Karpas-422 (cell line): ENCODE measurements around the gene PSMD11.

DNA sequence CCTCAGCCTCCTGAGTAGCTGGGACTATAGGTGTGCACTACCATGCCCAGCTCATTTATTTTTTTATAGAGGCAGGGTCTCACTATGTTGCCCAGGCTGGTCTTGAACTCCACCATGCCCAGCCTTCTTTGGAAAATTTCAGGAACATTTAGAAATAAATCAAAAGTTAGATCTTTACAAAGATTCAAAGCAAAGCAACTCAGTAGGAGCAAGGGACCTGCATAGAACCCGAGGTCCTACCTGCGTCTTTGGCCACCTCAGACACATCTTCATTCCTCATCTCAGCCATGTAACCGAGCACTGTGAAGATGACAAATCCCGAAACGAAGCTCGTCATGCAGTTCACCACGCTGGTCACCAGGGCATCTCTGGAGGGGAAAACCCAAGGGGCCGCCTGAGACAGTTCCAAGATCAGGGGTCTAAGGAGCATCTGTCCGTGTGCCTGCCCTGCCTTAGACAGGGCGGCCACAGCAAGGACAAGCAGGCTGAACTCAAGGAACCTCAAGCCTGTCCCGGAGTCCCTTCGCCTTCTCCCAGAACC is 22.9 kb downstream of the SLC6A4 start:
- PRO-cap: no peak
- RAMPAGE, long total RNA: no peak

- PRO-cap: no peak
- RAMPAGE, long total RNA: no peak
Measured at GRCh38 chr17:30336766-30337105, 2.9 kb upstream of the TMIGD1 start.

GRCh38 chr17:30340781-30341504 is 7.1 kb upstream of the TMIGD1 start:
- PRO-cap: no peak
- RAMPAGE, long total RNA: no peak

DNA sequence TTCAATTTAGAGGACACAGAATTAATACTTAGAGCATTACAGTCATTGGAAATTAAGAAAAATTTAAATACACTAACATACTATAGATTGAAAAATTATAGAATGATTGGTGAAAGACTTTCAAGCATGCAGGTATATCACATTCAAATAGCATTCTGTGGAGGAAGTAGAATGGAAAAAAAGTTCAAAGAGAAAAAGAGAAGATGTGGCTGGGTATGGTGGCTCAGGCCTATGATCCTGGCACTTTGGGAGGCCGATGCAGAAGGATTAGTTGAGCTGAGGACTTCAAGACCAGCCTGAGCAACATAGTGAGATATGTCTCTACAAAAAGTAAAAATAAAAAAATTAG is 18.5 kb downstream of the CPD start:
- PRO-cap: no peak
- RAMPAGE, long total RNA: no peak

GRCh38 chr17:30424171-30424683 is 45.5 kb downstream of the CPD start:
- PRO-cap: no peak
- RAMPAGE, long total RNA: no peak

GRCh38 chr17:30461774-30462278 is 15.4 kb upstream of the GOSR1 start:
- PRO-cap: no peak
- RAMPAGE, long total RNA: no peak

DNA sequence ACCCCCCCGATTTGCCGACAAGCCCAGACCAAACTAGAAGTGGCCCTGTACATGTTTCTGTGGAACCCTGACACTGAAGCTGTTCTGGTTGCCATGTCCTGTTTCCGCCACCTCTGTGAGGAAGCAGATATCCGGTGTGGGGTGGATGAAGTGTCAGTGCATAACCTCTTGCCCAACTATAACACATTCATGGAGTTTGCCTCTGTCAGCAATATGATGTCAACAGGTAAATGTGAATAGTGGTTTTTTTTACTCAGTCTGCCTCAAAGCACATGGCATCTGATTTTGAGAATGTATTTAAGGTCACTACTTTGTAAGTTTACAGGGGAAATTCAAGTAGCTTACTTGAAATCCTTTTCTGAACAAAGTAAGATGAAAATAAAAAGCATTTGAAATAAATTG is 70.6 kb downstream of the OMG start:
- PRO-cap: no peak
- RAMPAGE, long total RNA: no peak

DNA sequence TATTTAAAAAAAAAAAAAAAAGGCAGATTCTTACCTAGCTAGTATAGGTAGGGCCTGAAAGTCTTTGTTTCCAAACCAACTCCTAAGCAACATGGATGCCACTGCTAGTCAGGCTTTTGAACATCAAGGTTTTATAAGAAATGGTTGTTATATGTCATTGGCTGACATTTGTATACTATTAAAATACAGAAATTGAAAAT is 1.2 kb downstream of the EVI2A start:
- PRO-cap: no peak
- RAMPAGE, long total RNA: no peak

- PRO-cap: no peak
- RAMPAGE, long total RNA: no peak
Measured at GRCh38 chr17:31486539-31486997, 95.1 kb downstream of the RAB11FIP4 start.

- PRO-cap: no peak
- RAMPAGE, long total RNA: no peak
Measured at GRCh38 chr17:31523244-31524263, 132.1 kb downstream of the RAB11FIP4 start.

GRCh38 chr17:31858093-31859092 is 651 bp downstream of the COPRS start:
- PRO-cap: no peak
- RAMPAGE, long total RNA: no peak

- PRO-cap: bidirectional peak, plus-strand start at chr17:31937018, minus-strand start at chr17:31936781
- RAMPAGE, long total RNA: no peak
Measured at GRCh38 chr17:31936401-31936816, 398 bp upstream of the SUZ12 start.

GRCh38 chr17:31994247-31995187 is 12.7 kb upstream of the LRRC37B start:
- PRO-cap: no peak
- RAMPAGE, long total RNA: no peak

GRCh38 chr17:31998500-31999082 is 8.6 kb upstream of the LRRC37B start:
- PRO-cap: no peak
- RAMPAGE, long total RNA: no peak

GRCh38 chr17:32443932-32444875 is at the start of gene PSMD11:
Gene PSMD11 (plus strand): TSS chr17:32444510.
- PRO-cap: unidirectional peak, plus-strand start at chr17:32444501
- RAMPAGE, long total RNA: start-site peak on the plus strand at chr17:32444474-32444502, 108 and 164 reads in 2 replicates

DNA sequence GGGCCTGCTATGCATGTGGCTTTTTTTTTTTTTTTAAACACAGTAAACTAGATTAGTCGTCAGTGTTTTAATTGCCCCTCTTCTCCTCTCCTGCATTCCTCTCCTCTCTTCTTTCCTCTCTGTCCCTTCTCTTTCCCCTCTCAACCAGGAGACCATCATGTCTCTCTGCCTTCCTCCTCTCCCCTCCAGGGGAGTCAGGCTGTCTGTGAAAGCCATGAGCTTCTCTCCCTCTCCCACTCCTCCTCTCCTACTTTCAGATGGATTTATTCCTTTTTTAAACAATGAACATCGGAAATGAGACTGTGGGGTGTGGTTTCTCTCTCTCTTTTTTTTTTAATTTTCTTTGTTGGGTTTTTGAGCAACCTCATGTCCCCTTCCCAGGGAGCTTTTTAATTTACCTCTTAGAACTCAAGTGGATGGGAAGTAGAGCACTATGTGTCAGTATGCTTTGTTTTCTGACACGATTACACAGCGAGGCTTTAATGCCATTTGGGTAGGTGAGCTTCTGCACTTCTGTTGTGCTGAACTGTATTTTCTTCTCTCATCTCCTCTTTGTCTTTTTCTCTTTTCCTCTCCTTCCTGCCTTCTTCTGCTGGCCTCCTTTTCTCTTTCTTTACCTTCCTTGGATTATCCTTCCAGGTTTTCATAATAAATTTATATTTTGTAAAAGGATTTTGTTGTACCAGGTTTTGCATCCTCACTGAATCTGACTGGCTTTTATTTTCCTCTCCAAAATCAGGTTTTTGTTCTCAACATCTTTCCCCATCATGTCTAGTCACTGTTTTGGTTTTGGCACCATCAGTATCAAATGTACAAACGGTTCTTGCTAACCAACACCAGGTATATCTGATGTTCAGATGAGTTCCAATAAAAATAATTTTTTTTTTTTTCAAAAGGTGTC is 5.1 kb upstream of the CDK5R1 start:
- PRO-cap: no peak
- RAMPAGE, long total RNA: no peak

DNA sequence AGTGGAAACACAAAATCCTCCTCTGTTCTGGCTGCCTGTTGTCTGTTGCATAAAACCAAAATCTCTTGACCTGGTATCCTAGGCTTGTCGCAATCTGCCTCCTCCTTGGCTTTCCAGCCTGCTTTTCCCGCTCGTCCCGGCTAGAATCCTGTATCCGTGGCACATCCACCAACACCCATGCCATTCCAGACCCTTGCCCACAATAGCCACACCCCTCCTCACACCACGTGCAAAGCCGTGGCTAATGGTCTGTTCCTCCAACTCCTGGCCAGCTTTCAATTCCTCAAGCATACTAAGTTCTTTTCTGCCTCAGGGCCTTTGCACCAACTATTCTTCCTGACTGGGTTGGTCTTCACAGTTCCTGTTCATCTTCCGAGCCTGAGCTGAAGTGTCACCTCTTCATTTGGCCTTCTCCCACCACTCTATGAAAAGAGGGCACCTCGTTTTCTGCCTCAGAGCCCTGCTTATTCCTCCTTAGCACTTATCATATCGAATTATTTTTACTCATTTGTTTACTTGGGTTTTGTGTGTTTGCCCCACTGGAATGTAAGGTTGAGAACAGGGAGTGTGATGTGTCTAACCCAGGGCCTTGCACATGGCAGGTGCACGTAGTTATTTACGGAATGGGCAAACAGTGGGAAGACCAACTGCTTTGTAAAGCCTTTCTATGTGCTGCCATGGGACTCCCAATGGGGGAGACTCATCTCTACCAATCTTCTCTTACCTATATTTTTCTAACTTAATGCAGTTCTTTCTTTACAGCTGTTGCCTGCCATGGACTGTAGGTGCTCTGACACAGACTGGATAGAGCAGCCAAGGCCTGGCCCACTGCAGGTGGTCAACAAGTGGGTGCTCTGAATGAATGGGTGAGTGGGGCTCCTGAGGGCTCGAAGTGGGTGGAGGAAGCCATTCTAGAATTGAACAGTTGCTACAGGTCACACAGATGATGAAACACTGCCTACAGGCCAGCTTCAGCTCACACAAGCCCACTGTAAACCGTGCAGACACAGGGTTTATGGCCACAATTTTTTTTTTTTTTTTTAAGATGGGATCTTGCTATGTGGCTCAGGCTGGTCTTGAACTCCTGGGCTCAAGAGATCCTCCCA is 69.1 kb downstream of the CDK5R1 start:
- PRO-cap: no peak
- RAMPAGE, long total RNA: no peak

GRCh38 chr17:32596497-32597433 is 110.0 kb downstream of the CDK5R1 start:
- PRO-cap: no peak
- RAMPAGE, long total RNA: no peak

GRCh38 chr17:32780294-32781065 is 96.4 kb downstream of the MYO1D start:
- PRO-cap: no peak
- RAMPAGE, long total RNA: no peak

DNA sequence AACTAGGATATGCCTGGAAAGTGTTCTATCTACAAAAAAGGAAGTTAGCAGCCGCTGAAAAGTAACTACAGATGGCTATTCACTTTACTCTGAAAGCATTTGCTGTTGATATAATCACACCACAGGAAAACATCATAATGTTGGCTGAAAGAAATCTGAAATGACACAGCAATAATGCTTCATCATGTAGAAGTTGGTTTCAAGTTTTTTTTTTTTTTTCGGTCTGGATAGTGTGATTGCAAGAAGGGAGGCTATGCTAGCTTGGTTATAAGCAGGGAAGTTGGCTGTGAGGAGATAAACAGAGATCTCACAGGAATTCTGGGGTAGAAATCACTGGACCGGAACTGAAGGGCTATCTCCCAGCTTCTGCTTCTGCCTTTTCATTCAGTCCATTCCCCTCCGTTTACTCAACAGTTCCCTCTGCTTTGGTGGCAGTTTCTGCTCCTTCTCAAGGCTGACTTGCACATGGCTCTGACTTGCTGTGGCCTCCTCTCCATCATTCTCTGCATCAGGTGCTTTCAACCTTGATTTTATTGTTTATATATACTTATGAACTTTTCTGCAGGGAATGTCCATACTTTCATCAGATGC is 57.8 kb downstream of the MYO1D start:
- PRO-cap: no peak
- RAMPAGE, long total RNA: no peak